Temporal lobe (tissue), 2 donors: ENCODE data around the genes INTS6L, MMGT1, ARHGEF6 and ENSG00000230707.

DNA sequence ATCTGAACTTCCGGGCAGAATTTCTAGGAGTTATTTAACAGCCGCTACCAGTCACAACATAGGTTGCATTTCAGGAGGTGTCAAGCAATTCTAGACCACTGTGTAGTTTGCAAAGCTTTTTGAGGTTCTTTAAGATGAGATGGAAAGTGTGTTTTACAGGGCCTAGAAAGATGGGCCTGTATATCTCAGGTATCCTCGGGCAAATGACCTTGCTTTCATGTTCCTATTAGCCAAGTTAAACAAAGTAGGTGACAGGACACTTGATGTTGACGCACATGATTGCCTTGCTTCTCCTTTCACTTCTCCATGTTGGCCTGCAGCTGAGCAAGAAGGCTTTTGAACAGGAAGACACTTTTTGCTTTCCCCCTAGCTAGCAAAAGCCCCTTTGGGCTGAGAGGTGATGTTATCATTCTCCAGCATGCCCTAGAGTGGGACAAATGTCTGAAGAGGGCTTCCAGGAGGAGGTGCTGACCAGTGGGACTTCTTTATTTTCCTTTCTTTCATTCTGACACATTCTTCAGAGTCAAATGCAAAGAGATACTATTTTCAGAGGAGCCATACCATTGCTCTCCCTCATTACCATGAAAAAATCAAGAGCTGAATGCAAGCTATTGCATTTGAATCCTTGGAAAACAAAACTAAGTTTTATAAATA, 202.1 kb downstream of the GPC3 start:
- RAMPAGE, long total RNA = no peak

GRCh38 chrX:134174891-134175279, 62.1 kb upstream of the CCDC160 start:
- RAMPAGE, long total RNA = no peak

GRCh38 chrX:134669579-134670118, 11.4 kb upstream of the PLAC1 start:
- RAMPAGE, long total RNA = no peak

- RAMPAGE, long total RNA = no peak
These were observed 1.1 kb downstream of the SMIM10 start for GRCh38 chrX:134991582-134992610.

DNA sequence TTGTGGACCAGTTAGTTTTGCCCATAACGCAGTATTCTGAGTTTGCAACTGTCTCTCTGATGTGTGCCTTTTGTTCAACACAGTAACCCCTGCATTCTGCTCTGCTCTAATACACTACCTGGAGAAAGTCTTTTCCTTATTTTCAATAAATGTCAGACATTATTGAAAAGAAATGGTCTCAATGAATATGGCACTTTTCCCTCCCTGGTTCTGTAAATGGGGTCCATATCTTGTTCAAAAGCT, 1.1 kb downstream of the RTL8C start:
- RAMPAGE, long total RNA = no peak

- RAMPAGE, long total RNA = no peak
These were observed at the start of gene INTS6L for GRCh38 chrX:135520232-135521317. INTS6L (plus strand) TSS chrX:135520660.

DNA sequence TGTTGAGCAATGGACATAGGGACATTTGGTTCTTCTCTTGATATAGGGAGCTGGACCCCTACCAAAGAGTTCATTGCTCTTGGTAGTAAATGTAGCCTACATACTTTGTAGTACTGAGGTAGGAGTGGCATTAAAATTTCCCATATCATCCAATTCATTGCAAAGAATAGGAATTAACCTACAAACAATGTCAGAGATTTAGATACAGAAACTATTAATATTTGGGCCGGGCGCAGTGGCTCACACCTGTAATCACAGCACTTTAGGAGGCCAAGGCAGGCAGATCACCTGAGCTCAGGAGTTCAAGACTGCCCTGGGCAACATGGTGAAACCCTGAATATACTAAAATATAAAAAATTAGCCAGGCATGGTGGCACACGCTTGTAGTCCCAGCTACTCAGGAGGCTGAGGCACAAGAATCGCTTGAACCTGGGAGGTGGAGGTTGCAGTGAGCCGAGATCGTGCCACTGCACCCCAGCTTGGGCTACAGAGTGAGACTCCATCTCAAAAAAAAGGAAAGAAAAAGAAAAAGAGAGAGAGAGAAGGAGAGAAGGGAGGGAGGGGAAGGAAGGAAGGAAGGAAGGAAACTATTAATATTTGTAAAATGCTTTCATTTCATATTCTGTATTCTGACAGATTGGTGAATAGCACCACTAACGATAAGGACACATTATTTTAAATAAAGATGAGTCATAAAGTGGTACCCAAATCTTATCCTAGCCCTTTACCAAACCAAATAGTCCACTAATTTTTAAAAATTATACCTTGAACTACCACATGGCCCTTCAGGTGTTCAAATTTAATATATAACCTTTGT, 21.7 kb downstream of the INTS6L start:
- RAMPAGE, long total RNA = no peak

DNA sequence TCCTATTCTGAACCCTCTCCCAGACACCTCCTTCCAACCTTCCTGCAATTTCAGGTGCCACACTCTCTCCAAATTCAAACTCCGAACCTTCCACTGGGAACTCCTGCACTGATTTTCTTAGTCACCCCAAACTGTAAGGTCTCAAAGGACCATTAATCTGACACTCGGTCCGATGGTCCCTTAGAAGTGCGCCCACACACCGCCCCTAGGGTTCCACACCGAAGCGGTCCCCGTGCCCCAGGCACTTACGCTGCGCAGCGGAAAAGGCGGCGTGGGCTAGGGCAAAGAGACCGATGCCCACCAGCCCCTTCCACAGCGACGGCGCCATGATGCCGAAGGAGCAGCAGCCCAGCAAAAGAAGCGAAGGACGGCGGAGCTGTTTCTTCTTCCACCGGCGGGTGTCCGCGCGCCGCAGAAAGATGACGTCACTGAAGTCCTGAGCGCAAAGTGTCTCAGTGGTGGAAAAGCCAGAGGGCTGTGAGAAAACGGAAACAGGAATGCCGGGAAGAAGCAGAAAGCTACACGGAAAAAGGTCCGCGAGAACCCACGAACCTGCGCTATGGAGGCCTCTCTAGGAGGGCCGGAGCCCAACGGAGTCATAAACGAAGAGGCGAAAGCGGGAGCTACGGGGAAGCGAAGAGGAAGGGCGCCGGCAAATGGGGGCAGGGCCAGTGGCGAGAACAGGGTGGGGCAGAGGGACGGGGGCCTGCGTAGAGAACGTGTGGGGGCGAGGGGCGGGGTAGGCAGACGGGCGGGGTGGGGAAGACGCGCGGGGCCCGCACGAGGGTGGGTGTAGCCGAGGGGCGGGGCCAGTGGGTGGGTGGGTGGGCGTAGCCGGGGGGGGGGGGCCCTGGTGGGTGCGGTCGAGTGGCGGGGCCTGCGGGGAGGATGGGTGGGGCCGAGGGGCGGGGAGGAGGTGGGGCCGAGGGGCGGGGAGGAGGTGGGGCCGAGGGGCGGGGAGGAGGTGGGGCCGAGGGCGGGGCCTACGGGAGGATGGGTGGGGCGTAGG, at the start of gene MMGT1:
MMGT1 (minus strand) TSS at position 641 of the 1,009 bp plus-strand sequence.
- RAMPAGE, long total RNA = start-site peak on the minus strand centred at position 406 of the sequence, 27 bp wide, 272 and 331 reads in 2 replicates

DNA sequence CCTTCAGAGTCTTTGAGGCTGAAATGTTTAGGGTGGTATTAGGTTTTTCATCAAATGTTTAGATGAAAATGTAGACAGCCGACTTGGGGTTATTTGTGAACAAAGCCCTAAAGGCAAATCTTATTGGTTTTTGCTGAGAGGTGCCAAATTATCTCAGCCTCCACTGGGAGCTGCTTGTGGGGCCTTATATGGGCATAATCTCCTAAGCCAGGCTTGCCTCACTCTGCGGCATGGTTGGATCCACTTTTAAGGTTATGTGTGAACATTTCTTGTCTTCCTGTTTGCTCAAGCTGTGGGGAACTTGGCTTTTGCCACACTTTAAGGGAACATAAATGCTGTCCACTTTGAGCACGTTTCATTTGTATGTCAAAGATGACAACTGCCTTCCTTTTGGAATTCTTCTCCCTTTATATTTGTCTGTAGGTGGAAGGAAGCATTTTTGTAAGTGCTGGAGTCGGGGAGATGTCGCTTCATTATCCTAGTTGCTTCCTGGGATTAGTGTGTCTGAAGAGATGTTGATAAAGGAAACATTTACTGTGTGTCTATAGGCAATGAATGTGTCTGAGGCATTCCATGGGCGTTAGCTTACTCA, 78.2 kb downstream of the SLC9A6 start:
- RAMPAGE, long total RNA = no peak

GRCh38 chrX:136064996-136065634, 79.9 kb downstream of the SLC9A6 start:
- RAMPAGE, long total RNA = no peak

DNA sequence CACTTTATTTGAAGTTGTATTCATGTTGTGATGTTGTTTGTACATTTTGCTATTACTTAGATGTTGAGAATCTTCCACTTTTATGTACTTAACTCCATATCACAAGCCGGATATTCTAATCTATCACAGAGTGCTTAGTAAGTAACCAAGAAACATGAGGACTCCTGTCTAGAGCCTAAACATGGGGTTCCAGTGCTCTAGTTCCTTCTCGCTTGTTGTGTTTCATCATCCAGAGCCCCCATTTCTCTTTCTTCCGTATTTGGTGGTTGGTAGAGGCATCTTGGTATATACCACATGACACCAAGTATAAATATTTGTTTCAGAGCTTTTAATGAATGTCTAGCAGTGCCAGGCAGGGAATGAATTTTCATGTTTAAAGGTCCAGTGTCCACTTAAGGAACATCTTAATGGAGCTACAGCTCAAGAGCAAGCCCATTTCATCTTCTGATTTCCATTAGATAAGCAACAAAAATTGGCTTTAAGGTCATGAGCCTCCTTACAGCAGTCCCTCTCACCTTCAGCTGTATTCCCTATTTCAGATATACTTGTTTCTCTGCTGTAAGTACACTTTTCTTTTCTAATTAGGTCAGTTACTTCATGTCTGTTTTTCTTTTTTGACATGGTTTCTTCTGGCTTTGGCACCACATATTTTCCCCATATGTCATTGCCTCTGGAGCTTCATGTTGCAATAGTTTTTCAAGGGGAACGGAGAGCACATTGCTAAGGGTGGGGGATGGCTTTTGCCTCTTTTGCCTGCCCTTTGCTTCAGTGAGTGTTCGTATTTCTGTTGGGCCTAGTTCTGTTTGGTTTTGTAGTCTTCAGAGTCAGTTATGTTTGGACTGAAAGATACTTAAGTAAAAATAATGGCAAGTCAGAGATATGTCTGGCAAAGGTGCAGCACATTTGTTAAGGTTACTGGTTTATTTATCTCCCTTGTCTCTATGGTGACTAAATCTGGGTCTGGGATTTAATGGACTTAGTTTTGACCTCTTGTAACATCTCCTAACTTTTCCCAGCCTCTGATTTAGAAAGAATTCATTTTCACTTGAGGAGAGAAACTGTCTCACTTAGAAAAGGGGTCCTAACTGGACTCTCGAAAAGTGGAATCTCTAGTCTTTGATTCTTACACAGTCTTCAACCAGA, 20.6 kb upstream of the FHL1 start:
- RAMPAGE, long total RNA = no peak

DNA sequence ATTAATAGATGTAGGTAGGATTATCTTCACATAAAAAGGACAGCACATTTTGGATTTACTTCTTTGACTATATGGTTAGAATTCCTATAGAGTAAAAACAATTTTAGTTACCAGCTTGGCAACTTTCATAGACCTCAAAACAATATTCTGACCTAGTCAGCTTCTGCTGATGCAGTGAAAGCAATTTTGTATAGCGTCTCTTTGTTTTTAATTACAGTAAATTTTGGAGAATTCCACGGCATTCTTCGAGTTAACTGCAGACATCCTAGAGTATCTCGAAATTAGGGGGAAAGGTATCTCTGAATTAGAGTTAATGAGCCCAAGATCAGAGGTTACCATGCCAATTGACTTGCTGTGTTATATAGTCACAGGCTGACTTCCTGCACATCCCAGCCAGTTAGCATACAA, 3.6 kb downstream of the BRS3 start:
- RAMPAGE, long total RNA = no peak

- RAMPAGE, long total RNA = no peak
These were observed 8.6 kb upstream of the CD40LG start for GRCh38 chrX:136639429-136639759.

DNA sequence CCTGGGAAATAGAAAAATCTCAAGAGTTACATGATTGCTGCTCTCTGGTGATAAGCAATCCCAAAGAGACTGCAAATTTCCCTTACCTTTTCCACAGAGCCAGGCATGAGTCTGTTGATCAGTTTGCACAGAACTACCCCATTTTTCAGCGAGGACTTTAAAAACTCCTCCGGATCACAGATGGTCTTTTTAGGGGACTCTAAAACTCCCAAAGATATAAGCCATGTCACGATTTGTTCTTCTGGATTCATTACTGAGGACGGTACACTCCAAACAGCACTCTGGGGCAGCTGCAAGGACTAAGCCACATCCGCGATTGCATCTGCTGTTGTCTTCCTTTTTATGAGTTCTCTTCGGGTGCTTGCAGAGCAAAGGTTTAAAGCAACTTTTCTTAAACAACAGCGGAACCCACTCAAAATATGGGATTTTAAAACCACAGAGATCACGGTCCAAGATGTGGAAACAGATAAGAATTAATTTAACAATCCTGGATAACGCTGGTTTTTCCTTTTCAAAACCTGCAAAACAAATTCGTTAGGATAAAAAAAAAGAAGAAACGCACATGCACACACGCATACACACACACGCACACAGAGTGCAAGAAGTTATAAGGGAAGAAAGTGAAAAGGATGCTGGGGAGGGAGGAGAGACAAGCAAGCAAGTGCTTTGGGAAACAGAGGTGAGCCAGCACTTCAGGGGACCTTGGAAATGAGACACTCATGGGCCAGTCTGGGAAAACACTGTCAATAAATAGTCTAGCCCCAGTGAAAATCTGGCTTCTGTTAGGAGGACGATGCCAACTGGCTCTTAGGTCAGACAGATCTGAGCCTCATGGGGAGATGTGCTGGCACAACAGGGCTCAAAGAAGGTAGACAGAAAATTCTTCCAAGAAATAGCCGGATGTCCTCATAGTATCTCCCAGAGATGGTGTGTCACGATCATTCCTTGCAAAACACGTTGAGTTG, at the start of gene ARHGEF6:
ARHGEF6 (minus strand) TSS at position 301 of the 965 bp plus-strand sequence.
- RAMPAGE, long total RNA = no peak

GRCh38 chrX:137031919-137032190, 1.9 kb downstream of the GPR101 start:
- RAMPAGE, long total RNA = no peak

DNA sequence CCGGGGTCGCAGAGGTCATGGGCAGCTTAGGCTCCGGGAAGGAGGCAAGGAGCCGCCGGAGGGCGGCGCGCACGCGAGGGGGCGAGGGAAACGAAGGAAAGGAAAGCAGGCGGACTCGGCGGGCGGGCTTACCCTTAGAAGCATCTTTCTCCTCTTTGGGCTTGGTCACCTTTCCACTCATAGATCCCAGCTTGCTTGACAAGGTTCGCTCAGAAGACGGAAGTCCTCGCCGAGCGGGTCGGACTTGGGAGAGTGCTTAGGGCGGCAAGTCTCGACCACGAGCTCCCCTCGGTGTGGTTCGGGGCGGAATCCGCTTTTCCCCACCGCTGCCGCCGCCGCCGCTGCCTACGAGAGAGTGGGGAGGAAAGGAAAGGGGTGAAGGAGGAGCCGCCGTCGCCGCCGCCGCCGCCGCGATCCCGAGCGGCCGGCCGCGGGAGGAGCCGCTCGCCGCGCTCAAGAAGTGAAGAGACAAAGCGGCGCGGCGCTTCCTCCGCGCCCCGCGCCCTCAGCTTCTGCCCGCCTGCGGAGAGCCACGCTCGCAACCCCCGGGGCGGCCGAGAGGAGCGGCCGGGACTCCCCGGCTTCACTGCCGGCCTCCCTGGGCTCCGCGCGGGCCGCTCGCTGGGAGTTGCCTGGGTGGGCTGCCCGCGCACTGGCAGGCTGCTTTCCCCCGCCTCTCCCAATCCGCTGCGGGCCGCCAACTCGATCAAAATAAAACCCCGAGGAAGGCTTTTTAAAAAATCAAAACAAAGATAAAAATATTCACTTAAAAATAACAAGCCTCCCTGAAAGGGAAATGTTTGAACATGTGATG, 326.4 kb upstream of the F9 start:
- RAMPAGE, long total RNA = no peak

GRCh38 chrX:139533276-139533812, 2.8 kb downstream of the F9 start:
- RAMPAGE, long total RNA = no peak

GRCh38 chrX:139923889-139924415, 8.9 kb downstream of the ATP11C start:
- RAMPAGE, long total RNA = no peak

GRCh38 chrX:140090977-140092174, at the start of gene ENSG00000230707:
ENSG00000230707 (plus strand) TSS chrX:140091678.
- RAMPAGE, long total RNA = no peak

DNA sequence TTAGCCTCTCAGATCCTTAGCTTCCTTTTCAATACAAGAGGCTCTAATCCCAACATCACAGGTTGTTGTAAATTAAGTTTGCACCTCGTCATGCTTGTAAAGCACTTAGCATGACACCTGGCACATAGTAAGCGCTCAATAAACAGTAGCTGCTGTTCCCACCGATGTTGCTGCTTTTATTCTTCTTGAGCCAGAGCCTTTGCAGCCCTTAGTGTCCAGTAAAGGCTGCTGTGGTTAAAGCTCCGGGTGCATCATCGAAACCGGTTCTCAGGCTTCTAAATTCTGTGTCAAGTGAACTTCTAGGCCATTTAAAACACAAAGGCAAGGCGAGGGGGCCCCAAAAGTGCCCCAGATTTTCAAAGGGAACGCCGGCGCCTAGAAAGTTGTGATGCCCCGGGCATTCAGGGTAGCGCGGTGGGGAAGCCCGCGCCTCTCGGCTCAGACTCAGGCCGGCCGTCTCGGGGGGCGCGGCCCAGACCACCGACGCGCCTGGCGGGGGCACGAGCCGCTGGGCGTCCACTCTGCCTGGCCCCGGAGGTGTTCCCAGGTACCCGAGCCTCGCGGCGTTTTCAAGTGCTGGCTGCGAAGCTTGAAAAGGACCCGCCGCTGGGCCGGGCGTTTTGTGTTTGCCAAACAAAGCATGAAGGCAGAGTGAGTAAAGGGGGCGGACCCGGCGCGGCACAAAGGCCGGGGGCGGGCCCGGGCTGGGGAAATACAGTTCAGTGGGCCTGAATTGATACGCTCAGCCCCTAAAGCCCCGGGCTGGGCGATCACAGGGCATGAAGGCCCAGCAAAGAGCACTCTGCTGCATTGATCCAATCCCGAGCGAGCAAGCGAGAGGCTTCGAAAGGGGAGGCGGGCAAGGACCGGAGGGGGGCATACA, 65.6 kb downstream of the SOX3 start:
- RAMPAGE, long total RNA = no peak